Brain (tissue), 1 donor: Measurements from ENCODE around the gene PCGF2.

- RRBS: no CpG with 5 or more reads among the region's 8 CpGs
These were observed 6.3 kb downstream of the PCGF2 start for GRCh38 chr17:38741760-38742378.

DNA sequence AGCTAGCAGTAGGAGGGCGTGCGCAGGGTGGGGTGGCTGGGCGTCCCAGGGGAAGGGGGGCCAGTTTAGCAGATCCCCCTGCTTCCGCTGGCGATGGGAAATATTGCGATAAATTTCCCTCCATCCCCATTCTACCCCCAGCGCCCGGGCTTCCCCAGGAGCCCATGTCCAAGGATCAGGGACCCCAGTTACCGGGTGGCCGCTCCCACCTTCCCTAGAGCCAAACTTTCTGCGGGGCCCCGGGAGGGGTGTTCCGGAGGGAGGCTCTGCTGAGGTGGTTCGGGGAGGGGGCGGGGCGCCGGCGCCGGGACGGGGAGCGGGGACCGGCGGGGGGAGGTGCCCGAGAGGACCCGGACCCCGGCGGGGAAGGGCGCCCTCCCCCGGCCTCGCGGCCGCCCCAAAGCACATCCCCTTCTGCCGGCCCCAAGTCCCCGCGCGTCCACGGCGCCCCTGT lies 831 bp downstream of the PCGF2 start:
- RRBS: no CpG with 5 or more reads among the region's 38 CpGs

GRCh38 chr17:38747732-38748722 lies at the start of gene PCGF2:
PCGF2 (minus strand) TSS chr17:38748336.
- RRBS: no CpG with 5 or more reads among the region's 66 CpGs

DNA sequence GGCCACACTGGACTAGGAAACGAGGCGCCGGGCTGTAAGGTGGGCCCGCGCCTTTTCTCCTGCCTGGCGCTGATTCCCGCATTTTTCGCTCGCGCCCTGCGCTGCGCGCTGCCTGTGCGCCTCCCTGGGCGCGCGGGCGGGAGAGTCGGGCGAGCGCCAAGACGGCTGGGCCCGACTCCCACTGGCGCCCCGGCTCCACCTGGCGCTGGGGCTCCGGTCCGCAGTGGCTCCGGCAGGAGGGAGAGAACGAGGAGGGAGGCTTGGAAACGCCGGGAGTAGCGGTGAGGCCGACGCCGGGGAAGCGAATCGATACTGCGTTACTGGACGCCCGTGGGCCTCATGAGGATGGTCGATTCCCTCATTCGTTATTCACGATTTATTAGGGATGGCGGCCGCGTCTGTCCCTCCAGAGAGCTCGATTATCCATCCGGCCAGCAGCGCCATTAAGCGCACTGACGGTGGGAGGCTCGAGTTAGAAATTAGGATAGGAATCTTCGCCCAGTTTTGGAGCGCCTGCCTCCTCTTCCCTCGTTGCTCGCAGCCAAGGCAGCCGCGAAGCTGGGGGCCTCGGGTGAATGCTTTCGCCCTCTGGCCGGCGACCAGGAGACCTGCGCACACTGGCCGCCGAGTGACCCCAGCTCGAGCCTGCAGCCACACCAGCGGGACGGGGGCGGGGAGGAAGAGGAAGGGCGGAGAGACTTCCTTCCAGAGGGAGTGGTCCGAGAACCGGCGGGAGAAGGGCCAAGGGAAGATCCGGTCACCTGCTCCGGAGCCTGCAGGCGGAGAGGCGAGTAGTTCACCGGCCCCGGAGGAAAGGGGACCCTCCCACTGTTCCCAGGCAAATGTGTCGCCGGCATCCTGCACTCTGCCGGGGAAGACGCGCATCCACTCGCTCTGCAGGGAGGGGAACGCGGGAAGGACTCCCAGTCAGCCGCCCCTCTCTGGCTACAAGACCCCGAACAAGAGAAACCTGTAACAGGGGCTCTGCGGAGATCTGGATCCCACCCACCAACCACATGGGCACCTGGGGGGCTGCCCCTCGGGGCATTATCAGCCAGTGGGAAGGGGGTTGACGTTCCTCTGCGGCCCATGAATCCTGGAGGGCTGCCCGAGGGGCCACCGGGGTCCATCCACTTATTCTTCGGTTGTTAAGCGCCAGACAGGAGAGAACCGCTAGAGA lies 1.4 kb upstream of the PCGF2 start:
- RRBS: no CpG with 5 or more reads among the region's 99 CpGs

- RRBS: no CpG with 5 or more reads among the region's 8 CpGs
These were observed 13.0 kb downstream of the PSMB3 start for GRCh38 chr17:38765436-38766039.

- RRBS: no CpG with 5 or more reads among the region's 12 CpGs
These were observed 7.9 kb upstream of the RPL23 start for GRCh38 chr17:38861281-38861962.

DNA sequence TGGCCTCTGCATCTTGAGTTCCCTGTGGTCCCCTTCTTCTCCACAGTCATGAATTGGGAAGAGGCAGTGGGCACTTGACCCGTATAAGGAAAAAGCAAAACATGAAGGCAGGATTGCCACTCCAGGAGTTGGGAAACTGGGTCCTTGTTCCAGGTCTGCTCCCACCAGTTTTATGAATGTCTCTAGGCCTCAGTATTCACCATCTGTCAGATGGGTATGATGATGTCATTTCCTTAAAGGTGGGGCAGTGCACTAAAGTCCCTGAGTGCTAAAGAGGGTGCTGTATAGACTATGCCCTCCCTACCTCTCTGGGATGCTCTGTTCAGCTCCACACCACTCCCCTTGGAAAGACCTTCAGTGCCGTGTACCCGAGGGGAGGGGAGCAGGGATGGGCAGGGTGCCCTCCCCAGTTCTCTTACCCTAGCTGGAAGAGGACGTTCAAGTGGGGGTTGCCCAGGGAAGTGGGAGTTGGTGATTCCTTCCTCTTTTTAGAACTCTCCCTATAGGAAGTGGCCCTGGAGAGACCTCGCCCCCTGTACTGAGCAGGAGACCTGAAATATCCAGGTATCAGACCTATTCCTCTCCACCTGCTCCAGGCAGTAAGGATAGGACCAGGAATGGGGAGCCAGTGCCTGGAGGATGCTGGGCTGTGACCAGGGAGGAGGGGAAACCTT lies 2.2 kb downstream of the LASP1 start:
- RRBS: no CpG with 5 or more reads among the region's 5 CpGs

DNA sequence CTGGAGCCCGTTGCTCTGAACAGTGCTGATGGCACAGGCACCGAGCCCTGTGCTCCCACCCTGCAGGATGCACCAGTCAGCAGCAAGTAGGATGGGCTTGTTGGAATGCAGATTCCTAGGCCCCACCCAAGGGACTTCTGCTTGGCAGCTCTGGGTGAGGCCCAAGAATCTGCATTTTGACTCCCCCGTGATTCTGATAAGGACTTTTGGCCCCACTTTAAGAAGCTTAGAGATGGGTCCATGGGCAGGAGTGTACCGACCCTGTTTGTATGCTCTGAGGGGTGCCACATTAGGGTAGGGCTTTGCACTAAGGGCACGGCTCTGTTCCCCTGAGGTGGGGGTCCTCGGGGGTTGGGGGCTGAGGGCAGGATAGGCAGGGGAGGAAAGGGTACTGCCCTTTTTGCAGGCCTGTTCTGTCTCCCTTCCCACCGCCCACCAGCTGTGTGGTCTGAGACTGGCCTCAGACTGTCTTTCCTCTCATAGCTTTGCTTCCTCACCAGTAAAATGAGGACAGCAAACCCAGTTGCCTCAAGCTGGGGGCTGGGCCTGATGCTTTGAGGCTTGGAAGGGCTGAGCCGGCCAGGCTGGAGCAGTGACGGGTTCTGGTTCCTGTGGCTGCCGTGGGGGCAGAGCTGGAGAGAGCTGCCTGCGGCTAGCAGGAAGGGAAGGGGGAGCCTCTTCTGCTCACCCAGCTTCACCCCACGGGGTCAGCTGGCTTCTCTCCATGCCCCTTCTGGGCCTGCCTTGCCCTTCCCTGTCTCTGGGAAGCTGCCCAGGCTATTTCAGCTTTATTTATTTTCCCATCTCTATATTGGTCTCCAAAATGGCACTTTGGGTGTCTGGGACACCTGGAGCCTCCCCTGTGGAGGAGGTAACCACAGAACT lies 23.6 kb downstream of the LASP1 start:
- RRBS: no CpG with 5 or more reads among the region's 12 CpGs

- RRBS: no CpG with 5 or more reads among the region's 16 CpGs
These were observed 35.9 kb upstream of the FBXO47 start for GRCh38 chr17:39002943-39003696.

- RRBS: no CpG with 5 or more reads among the region's 13 CpGs
These were observed 56.8 kb downstream of the PLXDC1 start for GRCh38 chr17:39094433-39095248.

DNA sequence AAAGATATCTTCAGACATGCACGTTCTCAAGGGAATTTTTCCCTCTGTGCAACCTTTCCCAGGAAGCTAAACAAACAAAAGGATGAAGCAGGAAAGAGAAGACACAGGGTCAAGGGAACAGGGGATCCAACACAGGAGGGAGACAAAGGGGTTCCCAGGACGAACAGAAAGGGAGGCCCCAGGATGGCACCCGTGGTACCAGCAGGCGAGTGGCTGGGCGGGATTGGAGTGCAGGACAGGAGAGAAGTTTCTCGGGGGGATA lies 13.9 kb downstream of the PLXDC1 start:
- RRBS: no CpG with 5 or more reads among the region's 6 CpGs

- RRBS: no CpG with 5 or more reads among the region's 5 CpGs
These were observed 66.4 kb downstream of the FBXL20 start for GRCh38 chr17:39334956-39335425.

DNA sequence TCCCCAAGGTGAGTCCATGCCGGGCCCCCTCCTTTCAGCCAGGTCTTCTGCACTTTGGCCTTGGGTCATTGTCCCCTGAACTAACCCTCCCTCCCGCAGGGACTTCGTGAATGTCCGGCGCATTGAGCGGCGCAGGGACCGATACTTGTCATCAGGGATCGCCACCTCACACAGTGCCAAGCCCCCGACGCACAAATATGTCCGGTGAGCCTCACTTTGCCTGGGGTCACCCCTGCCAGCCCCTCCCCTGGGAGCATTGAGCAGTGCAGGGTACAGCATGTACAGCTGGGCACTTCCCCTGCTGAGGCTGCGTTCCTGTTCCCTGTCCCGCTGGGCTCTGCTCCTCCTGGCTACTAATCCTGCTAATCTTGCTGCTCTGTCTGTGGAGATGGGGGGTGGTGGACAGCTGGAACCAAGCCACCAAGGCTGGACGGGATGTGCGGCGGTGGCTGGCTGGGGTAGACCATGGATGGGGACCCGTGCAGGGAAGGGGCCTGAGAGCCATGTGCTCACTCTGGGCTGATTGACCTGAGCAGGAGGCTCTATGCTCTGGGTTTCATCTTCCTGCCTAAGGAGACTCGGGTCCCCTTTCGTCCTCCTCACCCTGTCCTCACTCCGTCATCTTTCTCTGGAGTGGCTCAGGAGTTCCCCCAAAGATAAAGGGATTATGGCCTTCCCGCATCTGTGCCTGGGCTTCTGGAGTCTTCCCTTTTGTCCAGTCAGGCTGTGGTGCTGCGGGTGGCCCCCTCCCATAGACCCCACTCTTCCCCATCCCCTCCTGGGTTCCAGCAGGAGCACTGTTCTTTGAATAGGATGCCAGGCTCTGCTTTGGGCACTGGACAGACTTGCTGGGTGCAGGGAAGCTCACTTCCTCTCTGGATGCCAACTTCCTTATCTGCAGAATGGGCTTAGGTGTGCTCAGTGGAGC lies 4.0 kb upstream of the TCAP start:
- RRBS: 63% methylated on average over 11 of the region's 23 CpGs

GRCh38 chr17:39667323-39668098 lies 742 bp upstream of the PNMT start:
- RRBS: 11% methylated on average over 26 of the region's 57 CpGs

DNA sequence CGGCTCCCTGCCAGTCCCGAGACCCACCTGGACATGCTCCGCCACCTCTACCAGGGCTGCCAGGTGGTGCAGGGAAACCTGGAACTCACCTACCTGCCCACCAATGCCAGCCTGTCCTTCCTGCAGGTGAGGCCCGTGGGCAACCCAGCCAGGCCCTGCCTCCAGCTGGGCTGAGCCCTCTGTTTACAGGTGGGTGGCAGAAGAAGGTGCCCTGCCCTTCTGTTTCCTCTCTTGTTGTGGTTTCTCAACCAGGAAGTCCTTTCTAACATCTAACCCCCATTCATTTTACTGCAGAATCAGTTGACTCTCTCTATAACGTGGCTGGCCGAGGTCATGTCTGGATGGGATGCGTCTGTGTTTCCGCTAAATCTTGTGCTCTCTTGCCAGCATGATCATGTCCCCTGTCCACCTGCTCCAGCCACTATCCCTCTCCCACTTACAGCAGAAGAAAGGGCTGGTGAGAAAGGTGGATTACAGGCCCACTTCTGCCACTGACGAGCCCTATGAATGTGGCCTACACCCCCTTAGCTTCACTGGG lies 7.2 kb downstream of the ERBB2 start:
- RRBS: no CpG with 5 or more reads among the region's 9 CpGs

DNA sequence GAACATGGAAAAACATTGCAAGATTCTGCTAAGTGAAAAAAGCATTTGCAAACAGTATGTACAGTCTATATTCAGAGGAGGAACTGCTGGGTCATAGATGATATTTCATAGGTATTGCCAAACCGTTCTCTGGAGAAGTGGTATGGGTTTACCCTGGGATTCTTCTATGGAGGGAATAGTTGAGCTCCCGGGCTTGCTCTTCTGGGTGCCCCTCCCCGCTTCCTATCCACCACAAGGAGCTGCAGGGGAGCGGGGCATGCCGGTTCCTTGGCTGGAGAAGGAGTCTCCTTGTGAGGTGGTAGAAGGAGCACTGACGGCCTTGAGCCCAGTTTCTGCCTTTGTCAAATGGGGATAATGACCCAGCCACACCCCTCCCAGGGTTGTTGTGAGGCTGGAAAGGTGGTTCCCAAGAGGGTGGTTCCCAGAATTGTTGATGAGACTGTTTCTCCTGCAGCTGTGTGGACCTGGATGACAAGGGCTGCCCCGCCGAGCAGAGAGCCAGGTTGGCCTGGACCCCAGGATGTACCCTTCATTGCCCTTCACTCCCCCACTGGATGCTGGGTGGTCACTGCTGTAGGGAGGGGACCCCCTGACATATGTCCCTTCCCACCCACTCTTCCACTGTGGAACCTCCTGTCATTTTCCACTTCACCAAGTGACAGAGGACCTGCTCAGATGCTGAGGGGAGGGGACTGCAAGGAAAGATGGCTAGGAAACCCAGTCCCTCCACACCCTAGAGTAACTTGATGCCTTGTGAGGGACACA lies 10.8 kb downstream of the MIEN1 start:
- RRBS: 93% methylated on average over 4 of the region's 8 CpGs

- RRBS: no CpG with 5 or more reads among the region's 19 CpGs
These were observed 830 bp downstream of the GRB7 start for GRCh38 chr17:39738501-39739035.

GRCh38 chr17:39904535-39905162 lies 13.8 kb downstream of the GSDMB start:
- RRBS: no CpG with 5 or more reads among the region's 7 CpGs

DNA sequence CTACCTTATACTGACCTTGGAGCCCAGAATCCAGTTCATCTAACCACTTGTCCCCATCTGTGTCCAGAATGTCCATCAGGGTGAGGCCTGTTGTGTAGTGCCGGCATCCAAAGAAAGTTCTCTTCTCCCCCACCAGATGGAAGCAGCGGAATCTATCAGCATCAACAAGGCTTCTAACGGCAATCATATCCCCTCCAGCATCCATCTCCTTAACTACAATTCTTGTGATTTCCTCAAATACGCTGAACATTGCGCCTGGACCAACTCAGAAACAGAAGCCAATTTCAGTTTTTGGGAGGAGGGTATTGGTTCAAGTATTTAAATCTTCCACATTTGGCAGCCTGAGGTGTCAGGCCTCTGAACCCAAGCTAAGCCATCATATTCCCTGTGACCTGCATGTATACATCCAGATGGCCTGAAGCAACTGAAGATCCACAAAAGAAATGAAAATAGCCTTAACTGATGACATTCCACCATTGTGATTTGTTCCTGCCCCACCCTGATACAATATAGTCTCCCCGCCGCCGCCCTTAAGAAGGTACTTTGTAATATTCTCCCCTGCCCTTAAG lies 1.3 kb downstream of the GSDMB start:
- RRBS: no CpG with 5 or more reads among the region's 8 CpGs

DNA sequence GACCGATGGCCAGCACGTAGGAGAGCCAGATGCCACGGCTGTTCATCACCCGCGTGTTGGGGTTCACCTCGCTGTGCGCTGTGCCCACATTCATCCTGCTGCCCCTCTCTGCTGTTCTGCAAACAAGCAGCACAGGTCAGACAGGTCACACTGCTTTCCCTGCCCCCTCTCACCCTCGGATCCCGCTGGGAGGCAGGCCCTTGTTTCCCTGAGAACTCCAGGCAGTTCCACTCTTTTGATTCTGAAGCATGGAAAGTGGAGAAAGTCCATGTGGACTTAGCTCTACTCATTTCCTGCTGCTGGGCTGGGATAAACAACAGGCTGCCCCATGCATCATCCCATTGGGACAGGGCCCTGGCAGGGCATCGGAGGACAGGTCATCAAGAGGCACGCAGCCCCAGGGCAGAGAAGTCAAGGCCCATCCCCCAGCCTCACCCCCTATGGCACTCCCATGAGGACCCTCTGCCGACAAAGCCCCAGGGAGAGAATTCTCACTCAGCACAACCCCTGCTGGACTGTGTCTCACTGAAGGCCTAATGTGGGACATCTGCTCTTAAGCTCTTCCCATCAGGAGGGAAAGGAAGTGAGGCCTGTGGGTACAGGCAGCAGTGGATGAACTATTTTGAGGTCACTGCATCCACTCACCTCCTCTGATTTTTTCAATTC lies 3.2 kb downstream of the ORMDL3 start:
- RRBS: no CpG with 5 or more reads among the region's 12 CpGs